B cell (primary cell): Measurements from ENCODE around the gene APOBEC4.

- PRO-cap, result no peak
- CAGE, long polyA plus RNA, result no peak
Measured at GRCh38 chr1:182858427-182859694, 19.7 kb downstream of the DHX9 start.

DNA sequence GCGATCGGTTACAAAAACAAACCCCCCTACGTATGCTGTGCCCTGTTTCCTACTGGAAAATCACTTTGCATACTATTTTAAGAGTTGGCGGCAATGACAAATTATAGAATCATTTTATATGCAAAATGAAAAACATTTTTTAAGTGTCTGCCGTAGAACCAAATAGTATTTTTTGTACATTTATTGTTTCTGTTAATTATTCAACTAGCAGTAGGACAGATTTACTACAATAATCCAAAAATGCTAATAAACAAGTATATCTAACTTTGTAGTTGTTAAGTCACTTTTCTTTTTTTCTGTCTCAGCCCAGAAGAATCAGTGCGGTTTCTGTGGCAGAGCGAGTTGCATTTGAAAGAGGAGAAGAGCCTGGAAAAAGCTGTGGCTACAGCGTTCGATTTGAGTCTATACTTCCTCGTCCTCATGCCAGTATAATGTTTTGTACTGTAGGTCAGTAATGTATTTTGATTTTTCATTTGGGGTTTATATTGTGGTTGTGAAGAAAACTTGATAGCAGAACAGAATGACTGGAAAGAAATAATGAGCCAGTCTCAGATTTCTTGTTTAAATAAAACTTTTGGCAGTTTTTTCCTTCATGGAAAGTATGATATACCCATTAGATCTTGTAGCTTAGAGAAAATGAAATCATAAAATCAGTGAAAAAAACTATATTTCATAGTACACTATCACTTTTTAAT lies 27.1 kb downstream of the DHX9 start:
- PRO-cap, result no peak
- CAGE, long polyA plus RNA, result no peak

GRCh38 chr1:182886585-182887813 lies 47.9 kb downstream of the DHX9 start:
- PRO-cap, result no peak
- CAGE, long polyA plus RNA, result no peak

- PRO-cap, result no peak
- CAGE, long polyA plus RNA, result no peak
Measured at GRCh38 chr1:183125288-183125755, 60.7 kb upstream of the LAMC2 start.

DNA sequence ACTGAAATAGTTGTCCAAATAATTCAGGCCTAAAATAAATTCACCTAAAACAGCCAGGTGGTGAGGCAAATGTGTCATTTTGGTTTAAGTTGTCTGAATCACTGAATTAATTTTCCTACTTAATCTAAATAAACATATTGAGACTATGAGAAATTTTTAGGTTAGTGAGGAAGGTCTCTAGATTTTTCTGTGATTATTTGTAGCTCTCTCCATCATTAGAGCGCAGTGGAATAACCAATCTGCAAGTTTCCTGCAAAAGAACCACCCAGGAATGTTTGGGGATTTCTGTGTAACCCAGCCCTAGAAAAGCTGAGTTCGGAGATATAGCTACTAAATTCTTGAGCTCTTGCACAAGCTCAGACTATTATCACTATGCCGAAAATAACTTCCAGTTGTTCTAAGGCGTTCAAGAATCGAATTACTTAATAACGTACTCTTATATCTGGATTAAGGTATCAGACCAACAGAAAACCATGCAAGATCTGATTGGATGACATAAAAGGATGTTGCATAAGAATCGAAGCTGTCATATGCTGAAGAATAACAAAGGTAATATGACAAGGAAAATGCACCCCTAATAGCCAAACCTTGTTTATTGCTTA lies 7.6 kb upstream of the LAMC2 start:
- PRO-cap, result no peak
- CAGE, long polyA plus RNA, result no peak

GRCh38 chr1:183235050-183235554 lies 49.0 kb downstream of the LAMC2 start:
- PRO-cap, result no peak
- CAGE, long polyA plus RNA, result no peak

DNA sequence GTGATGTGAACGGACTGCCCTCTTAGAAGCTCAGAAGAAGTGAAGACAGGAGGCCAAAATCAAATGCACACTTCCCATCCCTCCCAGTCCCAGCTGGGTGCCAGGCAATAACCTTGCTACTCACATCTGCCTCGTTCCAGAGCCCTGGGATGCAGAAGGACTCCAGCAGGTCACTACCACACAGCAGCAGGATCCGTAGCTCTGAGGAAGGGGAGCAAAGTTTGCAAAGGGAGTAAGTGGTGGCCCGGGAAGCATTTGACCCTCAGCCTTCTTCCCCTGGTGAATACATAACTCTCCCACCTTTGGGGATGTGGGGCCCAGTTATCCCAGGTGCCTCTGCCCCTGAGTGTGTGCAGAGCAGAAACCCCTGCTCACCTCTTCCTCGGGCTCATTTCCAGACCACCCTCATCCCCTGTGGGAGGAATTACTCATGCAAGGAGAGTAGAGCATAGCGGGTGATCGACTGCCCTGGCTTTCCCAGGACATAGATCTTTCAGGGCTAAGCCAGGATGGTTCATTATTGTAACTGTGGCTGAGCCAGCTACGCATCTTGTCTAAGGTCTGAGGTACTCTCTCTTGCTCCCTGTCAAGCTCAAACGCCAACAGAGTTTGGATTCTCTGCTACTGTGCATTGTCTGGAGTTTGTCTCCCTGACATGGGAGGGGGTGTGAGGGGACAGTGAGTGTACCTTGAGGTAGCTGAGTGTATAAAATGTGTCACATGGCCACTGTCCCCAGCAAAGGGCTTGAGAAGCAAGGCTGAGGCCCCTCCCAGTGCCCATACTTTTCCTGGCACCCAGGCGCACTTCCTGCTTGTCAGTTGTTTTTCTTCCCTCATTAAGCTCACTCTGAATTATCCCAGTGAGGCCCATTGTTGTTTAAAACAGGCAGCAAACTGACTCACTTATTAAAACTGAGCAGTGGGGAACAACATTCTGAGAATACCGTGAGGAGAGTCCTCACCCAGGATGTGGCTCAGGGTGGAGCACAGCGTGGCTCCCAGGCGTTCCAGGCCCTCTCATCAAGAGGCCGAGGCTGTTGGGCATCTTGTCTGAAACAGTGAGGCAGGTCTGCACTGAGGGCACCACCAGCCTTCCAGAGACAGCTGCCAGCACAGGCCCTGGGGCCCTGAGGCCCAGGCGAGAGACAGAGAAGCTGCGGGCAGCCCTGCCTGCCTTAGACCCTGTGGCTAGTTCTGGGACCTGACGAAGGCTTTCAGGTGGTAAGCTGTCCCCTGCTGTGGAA lies 92.8 kb downstream of the LAMC2 start:
- PRO-cap, result no peak
- CAGE, long polyA plus RNA, result no peak

- PRO-cap, result no peak
- CAGE, long polyA plus RNA, result no peak
Measured at GRCh38 chr1:183281572-183282229, 95.6 kb downstream of the LAMC2 start.

DNA sequence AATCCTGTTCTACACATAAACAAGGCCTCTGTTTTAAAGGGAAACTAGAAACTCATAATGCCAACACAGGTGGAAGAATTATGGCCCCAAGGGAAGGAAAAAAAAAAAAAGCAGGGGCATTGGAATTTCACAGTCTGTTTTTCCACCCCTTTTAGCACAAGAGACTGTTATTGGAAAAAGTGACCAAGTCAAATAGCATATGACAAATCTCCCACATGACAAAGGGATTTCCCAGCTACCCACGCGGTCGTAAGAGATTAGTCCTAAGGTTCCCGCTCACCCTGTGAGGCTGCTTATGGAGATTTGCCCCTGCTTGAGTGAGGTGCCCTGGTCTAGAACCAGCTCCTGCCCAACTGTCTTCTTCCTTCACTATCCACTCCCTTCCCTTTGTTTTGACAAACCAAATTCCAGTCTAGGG lies 107.4 kb downstream of the NMNAT2 start:
- PRO-cap, result no peak
- CAGE, long polyA plus RNA, result no peak

DNA sequence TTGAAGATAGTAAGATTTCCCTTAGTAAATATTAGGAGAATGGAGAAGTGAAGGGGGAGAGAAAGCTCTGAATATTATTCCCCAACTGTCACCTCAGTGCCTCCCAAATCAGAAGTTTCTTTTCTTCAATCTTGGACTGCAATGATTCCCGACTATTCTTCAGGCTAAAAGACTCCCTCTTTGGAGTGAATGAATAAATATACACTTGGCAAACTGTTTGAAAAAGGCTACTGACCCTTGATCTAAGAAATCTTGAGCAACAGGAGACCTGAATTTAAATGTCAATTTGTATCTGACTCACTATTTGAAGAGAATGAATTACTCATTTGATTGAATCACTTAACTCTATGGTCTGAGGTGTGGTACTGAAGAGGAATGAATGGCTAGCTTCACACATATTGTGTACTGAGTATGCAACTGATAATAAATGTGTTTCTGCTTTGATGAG lies 4.7 kb upstream of the SMG7 start:
- PRO-cap, result no peak
- CAGE, long polyA plus RNA, result no peak

GRCh38 chr1:183569041-183569621 lies 21.1 kb downstream of the NCF2 start:
- PRO-cap, result no peak
- CAGE, long polyA plus RNA, result no peak

DNA sequence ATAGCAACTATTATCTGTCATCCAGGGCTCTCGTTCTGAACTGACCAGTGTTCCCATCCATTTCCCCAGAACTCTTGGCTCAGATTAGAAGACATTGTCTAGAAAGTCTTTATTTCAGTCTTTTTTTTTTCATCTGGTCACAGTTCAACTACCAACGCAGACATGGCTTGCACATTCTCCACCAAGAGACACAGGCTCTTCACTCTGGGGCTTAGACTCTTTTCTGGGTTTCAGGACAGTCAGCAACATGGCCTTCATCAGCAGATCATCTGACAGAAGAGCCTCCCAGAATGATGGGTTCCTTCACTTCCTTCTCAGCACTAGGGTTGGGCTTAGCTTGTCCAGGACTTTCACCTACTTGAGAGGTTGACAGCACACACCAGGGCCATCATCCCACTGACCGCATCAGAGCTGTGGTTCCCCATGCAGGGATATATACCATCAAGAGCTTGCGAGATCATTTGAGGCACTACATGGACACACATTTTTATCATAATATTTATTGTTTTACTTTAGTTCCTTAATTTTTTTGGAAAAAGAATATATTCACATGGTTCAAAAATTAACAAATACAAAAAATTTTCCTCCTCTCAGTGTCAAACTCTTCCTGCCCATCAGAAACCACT lies 10.3 kb upstream of the NCF2 start:
- PRO-cap, result no peak
- CAGE, long polyA plus RNA, result no peak

GRCh38 chr1:183652993-183653501 lies at the start of gene APOBEC4:
TSS of gene APOBEC4 (minus strand) at chr1:183653316.
- PRO-cap, result no peak
- CAGE, long polyA plus RNA, result no peak

GRCh38 chr1:183807282-183808252 lies 2.6 kb downstream of the RGL1 start:
- PRO-cap, result no peak
- CAGE, long polyA plus RNA, result no peak

- PRO-cap, result no peak
- CAGE, long polyA plus RNA, result no peak
Measured at GRCh38 chr1:183830747-183831741, 26.1 kb downstream of the RGL1 start.

DNA sequence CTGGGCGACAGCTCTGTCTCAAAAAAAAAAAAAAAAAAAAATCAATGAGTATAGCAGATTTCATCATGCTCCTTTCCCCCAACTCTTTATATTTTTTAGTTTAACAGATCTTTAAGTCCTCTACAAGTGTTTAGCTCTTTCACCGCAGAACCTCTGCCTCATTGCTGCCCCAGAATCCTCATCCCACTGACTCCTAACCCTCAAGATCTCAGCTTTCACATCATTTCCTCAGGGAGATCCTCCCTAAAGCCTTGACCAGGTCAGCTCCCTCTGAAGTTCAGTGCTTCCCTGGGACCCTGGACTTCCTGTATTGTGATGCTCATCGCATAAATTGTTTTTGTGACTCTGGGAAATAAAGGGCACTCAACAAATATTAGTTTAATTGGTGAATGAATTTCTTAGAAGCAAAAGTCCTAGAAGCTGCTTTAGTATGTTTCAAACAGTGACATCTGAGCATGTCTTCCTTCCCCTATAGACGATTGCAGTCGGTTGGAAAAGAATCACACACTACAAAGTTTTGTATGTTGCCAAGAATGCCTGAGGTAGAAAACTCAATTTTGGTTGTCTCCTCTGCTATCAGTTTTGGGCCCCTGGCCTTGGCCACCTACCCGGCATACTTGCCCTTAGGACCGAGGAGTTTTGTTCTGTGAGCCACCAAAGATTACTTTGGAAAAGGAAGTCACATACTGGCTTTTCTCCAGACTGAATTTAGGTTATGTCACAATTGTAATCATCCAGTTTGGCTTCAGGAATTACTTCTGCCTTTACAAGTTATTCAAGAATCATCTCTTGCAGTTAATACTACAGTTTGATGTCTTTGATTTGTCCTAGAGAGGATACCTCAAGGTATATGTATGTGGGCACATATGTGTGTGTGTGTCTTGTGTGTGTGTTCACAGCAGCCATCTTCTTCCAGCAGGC lies 71.2 kb downstream of the RGL1 start:
- PRO-cap, result no peak
- CAGE, long polyA plus RNA, result no peak

DNA sequence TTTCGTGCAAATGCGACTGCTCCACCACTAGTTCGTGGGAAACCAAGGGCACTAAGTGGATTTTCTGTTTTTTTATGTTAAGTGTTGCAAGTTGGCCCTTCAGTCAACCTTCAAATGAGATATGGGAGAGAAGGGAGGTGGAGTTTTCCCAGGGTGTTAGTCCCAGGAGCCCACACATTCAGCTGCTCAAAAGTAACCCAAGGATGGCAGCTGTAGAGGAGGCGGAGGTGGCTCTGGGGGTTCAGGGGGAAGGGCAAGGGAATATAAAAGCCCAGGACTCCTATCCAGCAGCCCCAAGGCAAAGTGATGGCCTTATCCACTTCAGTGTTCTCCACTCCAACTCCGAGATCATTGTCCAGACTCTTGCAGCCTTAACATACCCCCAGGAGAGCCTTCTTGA lies 92.1 kb downstream of the TSEN15 start:
- PRO-cap, result no peak
- CAGE, long polyA plus RNA, result no peak

DNA sequence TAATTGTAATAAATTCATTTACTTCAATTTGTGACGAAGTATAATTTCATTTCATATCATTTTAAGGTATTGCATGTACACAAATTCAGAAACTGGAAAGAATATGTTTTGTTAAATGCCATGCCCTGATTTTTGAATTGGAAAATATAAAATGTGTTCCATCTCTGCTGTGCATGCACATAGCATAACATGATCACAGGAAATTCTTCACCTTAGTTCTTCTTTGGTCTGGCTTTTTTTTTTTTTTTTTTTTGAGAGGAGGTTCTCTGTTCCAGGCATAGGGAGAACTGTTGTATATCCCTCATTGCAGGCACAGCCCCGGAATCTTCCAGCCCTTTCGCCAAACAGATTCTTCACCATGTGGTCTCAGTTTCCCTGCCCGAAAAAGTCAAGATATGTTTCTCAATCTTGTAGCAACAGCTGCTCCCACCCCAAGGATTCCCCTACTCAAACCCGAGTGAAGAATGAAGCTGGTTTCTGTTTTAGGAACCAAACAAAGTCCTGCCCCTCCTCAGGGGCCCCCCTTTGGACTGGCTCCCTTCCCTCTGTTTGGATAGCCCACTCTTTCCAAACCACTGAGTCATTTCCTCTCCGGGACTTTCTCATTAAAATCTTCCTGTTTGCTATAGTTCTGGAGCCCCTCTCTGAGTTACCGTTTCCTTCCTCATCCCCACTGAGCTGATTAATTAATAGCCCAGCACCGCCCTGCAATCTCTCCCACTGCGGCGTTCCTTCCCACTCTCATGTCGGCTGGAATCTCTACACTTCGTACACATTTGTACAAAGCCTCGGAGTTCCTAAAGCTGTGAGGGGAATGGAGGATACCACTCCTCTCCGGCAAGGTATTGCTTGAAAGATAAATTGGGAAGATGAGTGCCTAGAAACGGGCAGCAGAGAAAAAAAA lies 100.9 kb downstream of the TSEN15 start:
- PRO-cap, result no peak
- CAGE, long polyA plus RNA, result no peak

DNA sequence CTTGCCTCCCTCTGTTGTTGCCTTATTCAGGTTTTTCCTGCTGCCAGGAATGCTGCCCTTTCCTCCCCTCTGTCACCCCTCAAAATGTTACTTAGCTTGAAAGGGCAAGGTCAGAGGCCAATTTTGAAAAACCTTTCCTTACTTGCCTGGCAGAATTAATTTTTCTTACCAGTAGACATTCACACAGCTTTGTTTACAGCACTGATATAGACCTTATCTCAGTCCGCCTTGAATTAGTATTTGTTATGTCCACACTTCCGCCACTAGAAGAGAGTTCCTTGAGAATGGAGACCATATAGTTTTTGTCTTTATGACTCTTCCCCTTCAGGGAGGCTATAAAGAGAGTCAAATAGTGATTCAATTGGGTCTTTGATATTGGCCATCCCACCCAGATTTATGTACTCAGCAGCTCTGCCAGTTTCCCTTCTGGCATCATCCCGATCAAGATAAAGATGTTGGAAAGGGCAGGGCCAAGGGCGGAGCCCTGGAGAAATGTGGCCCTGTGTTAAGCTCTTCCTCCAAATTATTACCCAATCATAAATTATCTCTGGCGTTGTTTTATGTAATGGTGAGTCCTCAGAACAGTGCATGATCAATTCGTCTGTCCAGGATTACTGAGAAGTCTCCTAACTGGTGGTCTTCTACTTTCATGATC lies 38.9 kb downstream of the C1orf21 start:
- PRO-cap, result no peak
- CAGE, long polyA plus RNA, result no peak

DNA sequence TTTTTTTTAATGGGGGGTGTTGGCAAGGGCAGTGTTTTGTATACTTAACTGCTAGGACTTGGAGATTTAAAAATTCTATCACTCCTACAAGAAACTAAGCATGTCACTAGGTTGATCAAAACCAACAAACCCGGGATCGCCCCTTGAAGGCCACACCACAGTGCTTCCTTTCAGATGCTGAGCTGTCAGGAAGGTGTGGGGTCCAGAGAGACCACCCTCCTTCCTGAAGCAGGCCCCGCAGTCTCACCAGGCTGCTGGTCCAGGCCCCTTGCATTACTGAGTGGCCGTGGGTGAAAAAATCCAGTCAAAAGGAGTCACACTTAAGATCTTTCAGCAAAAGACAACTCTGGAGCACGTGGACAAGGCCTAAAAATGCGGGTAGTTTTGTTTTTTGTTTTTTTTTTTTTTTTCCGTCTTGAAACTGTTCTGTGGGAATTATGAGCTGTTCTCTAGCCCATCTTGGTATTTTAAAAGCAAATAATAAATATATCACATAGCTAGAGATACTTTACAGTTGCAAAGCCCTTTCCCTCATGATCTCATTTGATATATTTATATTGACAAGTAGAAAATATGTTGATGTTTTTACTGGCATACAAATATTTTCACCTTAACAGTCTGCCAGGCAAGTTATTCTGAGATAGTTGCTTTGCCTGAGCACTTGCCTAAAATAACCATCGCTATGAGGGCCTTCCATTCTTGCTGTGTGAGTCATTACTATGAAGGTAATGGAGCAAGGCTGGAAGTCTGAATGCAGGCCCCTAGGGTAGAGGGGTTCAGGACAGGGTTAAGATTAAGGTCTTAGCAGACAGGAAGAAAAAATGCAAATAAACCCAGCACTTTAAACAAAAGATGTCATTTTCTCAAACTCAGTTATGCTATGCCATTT lies 73.2 kb upstream of the EDEM3 start:
- PRO-cap, result no peak
- CAGE, long polyA plus RNA, result no peak